Adrenal gland (tissue), 7 donors: ENCODE data around the genes AUNIP and FAM110D.

DNA sequence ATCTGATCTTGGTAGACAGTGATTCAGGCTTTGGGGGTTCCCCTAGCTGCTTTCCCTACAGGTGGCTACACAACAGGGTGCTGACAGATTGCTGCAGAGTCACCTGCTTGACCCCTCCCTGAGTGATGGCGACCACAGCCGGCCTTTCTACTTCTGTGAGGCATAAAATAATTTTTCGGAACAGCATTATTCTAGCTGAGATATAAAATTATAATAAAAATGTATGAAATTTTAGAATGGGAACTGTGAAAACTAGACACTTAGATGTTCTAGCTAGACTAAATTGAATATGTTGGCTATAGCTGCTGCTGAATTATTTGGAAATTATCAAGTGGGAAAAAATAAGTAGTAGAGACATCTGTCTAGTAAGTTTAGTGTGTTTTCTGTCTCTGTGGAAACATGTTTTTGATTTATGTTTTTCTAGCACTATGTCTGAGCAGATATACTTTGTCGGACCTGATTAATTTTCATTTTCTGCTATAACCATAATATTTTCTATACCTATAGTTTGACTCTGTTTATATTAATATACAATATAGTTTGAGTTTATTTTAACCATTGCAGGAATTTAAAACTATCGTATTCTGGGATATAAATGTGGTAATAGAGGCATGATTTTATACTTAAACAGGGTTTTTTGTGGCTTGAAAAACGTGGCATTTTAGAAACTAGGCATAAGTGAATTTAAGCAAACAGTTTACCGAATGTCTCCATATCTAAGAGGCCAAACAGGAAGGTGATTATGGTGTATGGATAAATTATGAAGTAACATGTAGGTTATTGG is 42.2 kb downstream of the MACO1 start:
- PRO-cap, 3 experiments = no peak in any of the 3 experiments
- RAMPAGE, long total RNA, 4 experiments = no peak in any of the 4 experiments
- RRBS = no CpG with 5 or more reads among the region's 7 CpGs

DNA sequence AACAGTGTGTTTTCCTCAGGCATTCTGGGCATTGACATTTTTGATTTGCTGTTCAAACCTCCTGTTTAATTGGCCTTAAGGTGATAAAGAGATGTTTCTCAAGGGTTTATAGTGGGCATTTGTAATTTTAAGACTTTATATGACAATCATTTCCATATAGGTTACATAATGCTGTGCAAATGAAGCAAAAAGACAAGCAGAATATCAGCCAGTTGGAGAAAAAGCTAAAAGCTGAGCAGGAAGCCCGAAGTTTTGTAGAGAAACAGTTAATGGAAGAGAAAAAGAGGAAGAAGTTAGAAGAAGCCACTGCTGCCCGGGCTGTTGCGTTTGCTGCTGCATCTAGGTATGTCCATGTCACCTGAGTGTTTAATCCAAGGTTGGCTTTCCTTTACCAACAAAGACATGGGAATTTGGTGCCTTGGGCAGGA is 54.8 kb downstream of the MACO1 start:
- PRO-cap, 3 experiments = no peak in any of the 3 experiments
- RAMPAGE, long total RNA, 4 experiments = no peak in any of the 4 experiments
- RRBS = no CpG with 5 or more reads among the region's 3 CpGs

DNA sequence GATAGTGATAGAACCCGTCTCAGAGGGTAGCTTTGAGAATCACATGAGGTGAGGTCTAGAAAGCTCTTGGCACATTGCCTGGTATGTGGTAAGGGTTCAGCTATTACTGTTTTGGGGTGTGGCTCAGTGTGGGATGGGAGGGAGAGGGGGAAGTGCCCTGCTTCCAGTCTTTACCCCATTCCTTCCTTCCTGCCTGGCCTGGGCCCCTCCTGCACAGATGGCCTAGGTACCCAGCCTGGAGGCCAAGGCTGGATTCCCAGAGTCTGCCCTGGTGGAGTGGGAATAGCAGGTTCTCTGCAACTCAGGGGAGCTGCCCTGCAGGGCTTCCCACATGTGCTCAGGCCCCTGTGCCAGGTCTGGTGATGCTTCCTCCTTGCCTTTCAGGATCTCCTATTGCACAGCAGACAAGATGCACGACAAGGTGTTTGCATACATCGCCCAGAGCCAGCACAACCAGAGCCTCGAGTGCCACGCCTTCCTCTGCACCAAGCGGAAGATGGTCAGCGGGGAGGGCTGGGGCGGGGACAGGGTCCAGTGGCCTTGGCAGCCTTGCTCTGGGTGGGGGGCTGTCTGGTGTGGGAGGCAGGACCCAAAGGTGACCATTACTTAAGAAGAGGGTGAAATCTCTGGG is 13.5 kb downstream of the LDLRAP1 start:
- PRO-cap, 3 experiments = no peak in any of the 3 experiments
- RAMPAGE, long total RNA, 4 experiments = no peak in any of the 4 experiments
- RRBS = no CpG with 5 or more reads among the region's 8 CpGs

- PRO-cap, 3 experiments = no peak in any of the 3 experiments
- RAMPAGE, long total RNA, 4 experiments = no peak in any of the 4 experiments
- RRBS = no CpG with 5 or more reads among the region's 13 CpGs
These were observed 25.6 kb downstream of the LDLRAP1 start for GRCh38 chr1:25568953-25569391.

DNA sequence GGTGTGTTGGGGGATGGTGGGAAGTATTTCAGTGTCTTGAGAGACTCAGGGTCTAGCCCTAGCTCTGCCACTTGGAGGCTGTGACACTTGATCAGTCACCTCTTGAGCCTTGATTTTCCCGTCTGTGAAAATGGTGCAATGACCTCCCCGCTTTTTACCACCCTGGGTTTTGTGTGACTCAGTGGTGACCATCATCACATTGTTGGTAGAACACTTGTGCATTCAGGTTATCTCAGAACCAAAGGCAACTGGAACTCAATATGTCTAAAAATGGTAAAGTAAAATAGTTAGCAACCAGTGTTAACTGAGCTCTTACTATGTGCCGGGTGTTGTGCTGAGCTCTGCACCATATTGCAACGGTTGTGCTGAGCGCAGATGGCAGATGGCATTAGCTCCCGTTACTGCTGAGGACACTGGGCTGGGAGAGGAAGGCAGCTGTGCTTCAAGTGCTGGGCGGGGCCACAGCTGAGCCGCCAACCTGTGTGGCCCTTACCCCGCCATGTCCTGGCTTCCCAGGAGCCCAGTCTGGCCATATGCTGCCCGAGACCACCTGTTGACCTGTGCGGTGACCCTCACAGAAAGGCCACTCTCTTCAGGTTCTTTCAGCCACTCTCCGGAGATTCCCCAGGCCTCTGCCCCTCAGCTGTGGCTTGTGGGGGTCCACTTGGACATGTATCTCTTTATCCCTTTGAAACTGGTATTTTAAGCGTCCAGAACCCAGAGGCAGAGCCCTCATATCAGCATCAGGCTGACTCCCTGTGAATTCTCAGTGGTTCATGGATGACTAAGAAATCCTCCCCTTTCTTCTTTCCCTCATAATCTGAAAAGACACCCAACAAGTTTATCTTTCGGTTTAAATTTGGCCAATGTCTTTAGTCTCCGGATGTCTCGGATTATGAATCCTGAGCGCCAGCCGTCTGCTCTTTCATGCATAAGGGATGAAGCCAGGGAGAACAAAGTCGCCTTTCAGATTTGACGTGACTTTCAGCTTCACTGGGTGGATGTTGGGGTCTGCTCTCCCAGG is 26.3 kb downstream of the LDLRAP1 start:
- PRO-cap, 3 experiments = no peak in any of the 3 experiments
- RAMPAGE, long total RNA, 4 experiments = no peak in any of the 4 experiments
- RRBS = no CpG with 5 or more reads among the region's 20 CpGs

DNA sequence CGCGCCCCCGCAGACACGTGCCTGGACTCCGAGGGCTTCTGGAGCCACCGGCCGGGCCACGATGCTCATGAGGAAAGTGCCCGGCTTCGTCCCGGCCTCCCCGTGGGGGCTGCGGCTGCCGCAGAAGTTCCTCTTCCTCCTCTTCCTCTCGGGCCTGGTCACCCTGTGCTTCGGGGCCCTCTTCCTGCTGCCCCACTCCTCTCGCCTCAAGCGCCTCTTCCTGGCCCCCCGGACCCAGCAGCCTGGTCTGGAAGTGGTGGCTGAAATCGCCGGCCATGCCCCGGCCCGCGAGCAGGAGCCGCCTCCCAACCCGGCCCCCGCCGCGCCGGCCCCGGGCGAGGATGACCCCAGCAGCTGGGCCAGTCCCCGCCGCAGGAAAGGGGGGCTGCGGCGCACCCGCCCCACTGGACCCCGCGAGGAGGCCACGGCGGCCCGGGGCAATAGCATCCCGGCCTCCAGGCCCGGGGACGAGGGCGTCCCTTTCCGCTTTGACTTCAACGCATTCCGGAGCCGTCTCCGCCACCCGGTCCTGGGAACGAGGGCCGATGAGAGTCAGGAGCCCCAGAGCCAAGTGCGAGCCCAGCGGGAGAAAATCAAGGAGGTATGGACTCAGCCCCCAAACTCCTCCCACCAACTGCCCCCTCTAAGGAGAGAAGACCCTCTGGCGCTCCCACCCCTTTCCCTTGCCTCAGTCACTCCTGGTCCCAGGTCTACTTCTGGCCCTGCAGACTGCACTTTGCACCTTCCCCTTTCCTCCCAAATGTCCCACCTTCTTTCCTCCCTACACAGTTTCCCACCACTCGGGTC is 1.3 kb downstream of the MAN1C1 start:
- PRO-cap, 3 experiments = no peak in any of the 3 experiments
- RAMPAGE, long total RNA, 4 experiments = no peak in any of the 4 experiments
- RRBS = 34% methylated on average over 22 of the region's 58 CpGs

- PRO-cap, 3 experiments = no peak in any of the 3 experiments
- RAMPAGE, long total RNA, 4 experiments = no peak in any of the 4 experiments
- RRBS = no CpG with 5 or more reads among the region's 9 CpGs
These were observed 15.0 kb downstream of the MAN1C1 start for GRCh38 chr1:25631523-25632133.

DNA sequence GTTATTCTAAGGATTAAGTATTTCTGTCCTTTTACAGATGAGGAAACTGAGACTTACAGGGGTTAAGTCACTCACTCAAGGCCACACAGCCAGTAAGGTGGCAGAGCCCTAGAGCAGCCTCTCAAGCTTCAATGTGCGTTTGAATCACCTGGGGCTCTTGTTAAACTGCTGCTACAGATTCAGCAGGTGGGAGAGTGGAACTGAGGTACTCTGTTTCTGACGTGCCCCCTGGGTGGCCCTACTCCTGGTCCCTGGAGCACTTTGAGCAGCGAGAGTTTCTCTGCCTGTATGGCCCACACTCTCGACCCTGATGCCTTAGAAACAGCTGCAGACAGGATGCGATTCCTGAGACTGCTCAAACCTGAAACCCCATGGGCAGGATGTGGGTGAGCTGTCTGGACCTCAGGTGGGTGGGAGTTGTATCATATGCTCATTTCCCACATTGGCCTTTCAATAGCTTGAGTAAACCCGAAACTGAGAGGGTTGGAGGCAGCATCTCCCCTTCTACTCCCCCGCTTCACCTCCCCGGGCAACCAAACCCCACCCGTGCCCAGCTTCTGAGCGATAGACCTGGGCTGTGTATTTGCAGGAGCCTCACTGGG is 59.3 kb downstream of the MAN1C1 start:
- PRO-cap, 3 experiments = no peak in any of the 3 experiments
- RAMPAGE, long total RNA, 4 experiments = no peak in any of the 4 experiments
- RRBS = no CpG with 5 or more reads among the region's 10 CpGs

DNA sequence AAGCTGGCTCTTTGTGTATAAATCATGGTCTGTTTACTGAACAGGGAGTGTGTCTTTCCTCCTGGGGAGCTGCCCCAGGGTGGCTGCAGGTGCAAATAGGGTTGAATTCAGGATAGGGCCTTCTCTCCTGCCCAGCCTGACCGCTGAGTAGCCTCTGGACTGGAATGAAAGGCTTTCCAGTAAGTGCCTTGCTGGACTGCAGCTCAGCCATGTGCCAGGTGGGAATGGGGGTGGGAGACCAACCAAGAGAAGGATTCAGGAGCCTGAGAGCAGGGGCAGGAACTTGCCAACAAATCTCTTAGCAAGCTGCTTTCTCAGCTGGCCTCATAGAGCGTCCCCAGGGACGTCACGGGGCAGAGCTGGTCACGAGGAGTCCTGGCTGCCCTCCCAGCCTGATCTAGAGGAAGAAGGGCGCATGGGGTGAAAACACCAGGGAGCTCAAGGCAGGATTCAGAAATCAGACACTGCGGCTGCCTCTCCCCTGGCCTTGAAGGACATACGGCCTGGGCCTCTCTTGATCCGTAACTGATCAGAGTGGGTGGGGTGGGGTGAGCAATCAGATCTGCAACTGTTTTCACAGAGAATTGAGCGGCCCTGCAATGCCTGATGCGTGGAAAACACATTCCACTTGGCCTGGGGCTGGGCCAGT is 56.5 kb upstream of the SELENON start:
- PRO-cap, 3 experiments = peak in 3 of 3 experiments; most common plus-strand start position 400 of the sequence (in 2); most common minus-strand start position 156 of the sequence (in 1)
- RAMPAGE, long total RNA, 4 experiments = no peak in any of the 4 experiments
- RRBS = no CpG with 5 or more reads among the region's 11 CpGs

DNA sequence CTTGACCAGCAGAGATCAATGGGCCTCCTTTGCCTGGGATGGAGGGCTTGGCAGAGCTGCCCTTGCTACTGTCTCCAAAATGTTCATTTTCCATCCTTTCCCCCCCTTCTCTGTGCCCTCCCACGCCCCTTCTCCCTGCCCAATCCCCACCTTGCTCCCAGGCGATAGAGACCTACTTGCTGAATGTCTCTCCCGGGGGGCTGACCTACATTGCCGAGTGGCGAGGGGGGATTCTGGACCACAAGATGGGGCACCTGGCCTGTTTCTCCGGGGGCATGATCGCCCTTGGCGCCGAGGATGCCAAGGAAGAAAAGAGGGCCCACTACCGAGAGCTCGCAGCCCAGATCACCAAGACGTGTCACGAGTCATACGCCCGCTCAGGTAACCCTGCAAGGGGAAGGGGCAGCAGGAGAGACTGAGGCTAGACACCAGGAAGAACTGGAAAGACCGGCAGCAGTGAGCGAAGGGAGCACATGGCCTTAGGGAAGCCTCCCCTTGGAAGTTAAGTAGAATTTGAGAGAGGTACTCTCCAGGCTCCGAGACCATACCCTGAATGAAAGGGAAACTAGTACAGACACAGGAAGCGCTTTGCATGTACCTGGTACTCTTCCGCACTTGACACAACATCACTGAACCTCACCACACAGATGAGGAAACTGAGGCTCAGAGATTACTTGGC is 21.9 kb upstream of the SELENON start:
- PRO-cap, 3 experiments = no peak in any of the 3 experiments
- RAMPAGE, long total RNA, 4 experiments = start-site peak on the plus strand in 1 of 4 experiments, centred at position 278 of the sequence, 22 reads per replicate
- RRBS = 88% methylated on average over 4 of the region's 20 CpGs

- PRO-cap, 3 experiments = no peak in any of the 3 experiments
- RAMPAGE, long total RNA, 4 experiments = no peak in any of the 4 experiments
- RRBS = no CpG with 5 or more reads among the region's 3 CpGs
These were observed 5.9 kb downstream of the SELENON start for GRCh38 chr1:25805811-25806279.

DNA sequence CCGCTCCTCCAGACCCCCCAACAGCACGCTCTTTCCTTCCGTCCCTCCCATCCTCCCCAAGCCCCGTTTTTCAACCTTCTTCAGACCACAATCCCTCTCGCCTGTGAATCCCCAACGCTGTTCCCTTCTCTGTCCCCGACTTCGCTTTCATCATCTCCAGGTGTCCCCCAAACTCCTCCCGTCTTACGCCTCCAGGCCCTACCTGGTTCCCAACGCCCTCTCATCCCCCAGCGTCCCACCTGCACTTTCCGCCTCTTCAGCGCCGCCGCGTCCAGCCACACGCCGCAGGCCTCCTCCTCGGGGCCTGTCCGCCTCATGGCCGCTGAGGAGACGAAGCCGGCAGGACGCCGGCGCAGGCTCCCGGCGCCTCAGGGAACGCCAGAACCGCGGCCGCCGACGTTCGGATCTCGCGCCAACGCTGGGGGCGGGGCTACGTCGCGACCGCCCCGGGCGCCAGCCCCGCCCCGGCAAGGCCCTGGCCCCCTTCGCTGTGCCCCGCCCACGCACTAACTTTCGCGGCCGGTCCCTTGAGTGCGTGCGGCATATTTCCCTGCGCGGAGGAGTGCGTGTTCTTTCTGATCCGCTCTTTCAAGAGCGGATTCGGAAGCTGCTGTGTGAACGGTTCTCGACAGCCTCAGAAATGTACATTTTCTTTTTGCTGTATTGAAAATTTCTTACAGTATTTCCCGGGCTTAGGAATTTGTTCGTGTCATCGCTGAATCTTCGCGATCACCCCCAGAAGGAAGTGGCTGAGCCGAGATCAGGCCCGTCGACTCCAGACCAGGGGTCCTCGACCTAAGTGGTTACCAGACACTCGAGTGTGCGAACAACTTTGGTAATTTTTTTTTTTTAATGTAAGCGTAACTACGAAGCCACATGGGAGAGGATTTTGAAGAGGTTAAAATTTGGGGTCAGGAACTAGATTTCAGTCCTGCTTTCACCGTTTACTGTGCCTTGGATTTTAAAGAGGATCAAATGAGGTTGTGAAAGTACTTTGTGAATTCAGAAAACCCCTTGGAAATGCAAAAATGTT is at the start of gene AUNIP:
TSS of gene AUNIP (minus strand) at position 417 of the 1,033 bp plus-strand sequence.
- PRO-cap, 3 experiments = peak in 3 of 3 experiments; most common plus-strand start position 512 of the sequence (in 2); most common minus-strand start position 370 of the sequence (in 1)
- RAMPAGE, long total RNA, 4 experiments = start-site peak on the plus strand in 1 of 4 experiments, centred at position 522 of the sequence, 28 reads per replicate; start-site peak on the minus strand in 3 of 4 experiments, centred at positions 366 to 379 of the sequence, 18 to 36 reads per replicate
- RRBS = 1% methylated on average over 21 of the region's 78 CpGs

DNA sequence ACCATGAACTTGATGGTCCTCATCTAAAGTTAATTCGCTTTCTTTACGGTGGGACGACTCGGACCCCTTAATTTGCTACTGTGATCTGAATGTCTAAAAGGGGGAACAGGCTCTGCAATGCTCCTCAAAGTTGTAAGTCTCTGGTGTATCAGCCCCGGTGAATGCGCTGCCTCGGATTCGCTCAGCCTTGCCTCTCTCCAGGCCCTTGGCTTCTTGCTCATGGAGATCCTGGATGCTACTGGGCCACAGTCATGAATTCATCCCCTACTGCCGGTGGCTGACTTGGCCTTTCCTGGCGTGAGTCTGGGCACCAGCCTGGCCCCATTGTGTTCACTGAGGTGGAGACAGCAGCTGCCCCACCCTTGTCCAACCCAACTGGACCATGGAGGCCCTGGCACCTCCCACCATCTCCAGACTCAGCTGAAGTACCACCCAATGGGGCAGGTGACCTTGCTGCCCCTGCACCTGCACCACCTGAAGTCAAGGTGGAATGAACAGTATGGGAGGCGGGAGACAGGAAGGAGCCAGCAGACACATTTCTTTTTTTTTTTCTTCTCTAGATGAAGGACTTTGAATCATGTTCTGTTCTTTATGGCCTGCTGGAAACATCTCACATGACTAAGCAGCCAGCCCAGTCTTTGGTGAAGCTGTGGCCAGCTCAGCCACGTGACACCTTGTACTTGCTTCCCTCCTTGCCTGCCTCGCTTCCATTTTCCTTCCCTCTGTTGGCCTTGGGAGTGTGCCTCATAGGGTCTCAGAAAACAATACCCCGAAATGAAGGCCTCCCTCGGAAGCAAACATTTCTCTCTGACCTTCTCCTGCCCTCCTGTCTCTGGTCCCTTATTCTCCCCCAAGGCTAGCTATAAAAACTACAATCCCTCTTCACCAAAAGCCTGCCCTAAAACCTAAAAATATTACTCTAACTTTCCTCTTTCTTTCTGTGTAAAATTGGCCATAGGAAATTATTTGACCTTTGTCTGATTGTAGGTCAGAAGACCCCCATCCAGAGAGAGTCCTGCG is 3.8 kb upstream of the SLC30A2 start:
- PRO-cap, 3 experiments = no peak in any of the 3 experiments
- RAMPAGE, long total RNA, 4 experiments = no peak in any of the 4 experiments
- RRBS = 78% methylated on average over 5 of the region's 16 CpGs

DNA sequence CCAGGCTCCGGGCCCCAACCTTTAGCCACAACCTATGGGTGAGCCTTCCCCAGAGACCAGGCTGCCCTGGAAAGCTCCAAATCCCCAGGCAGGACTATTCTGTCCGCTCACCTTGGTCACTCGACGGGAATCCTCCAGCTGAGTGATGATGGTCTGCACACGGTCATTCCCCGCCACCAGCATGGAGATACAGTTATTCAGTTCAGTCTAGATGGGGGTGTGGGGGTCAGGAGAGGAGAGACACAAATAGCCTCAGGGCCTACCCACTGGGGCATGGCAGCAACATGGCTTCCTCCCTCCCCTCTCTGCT is 7.3 kb downstream of the TRIM63 start:
- PRO-cap, 3 experiments = no peak in any of the 3 experiments
- RAMPAGE, long total RNA, 4 experiments = no peak in any of the 4 experiments
- RRBS = 84% methylated on average over 1 of the region's 6 CpGs

- PRO-cap, 3 experiments = peak in 3 of 3 experiments; most common plus-strand start chr1:26159079 (in 3)
- RAMPAGE, long total RNA, 4 experiments = start-site peak on the plus strand in 2 of 4 experiments, at chr1:26159014-26159079 at its widest, 10 to 16 reads per replicate
- RRBS = no CpG with 5 or more reads among the region's 5 CpGs
These were observed at the start of gene FAM110D for GRCh38 chr1:26158588-26159162. FAM110D (plus strand) TSS chr1:26159079.

DNA sequence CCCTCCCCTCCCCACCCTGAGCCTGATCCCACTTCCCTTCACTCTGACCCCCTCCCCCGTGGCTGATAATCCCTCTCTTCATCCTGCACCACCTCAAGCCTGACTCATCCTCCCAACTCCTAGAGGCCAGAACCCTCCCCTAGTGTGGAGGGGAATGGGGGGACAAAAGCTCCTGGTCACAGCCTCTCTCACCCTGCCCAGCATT is 521 bp downstream of the SH3BGRL3 start:
- PRO-cap, 3 experiments = no peak in any of the 3 experiments
- RAMPAGE, long total RNA, 4 experiments = no peak in any of the 4 experiments
- RRBS = no CpG with 5 or more reads among the region's 1 CpG

GRCh38 chr1:26302724-26303458 is 3.5 kb downstream of the UBXN11 start:
- PRO-cap, 3 experiments = no peak in any of the 3 experiments
- RAMPAGE, long total RNA, 4 experiments = no peak in any of the 4 experiments
- RRBS = no CpG with 5 or more reads among the region's 10 CpGs

DNA sequence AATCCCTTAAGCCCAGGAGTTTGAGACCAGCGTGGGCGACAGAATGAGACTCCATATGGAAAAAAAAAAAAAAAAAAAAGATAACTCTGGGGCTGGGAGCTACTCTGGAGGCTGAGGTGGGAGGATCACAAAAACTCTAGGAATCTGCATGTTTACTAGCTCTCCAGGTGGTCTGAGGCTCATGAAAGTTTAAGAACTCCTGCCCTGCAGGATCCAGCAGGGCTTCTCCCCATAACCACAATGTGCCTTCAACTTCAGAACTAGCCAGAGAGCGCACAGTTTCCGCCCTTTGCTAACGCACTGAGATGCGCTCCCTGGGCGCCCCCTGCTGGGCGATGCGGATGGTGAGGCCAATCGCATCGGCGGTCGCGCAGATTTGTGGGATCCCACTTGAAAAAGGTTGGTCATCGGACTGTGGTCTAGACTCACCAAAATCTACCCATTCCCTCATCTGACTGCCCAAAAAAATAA is 8.8 kb downstream of the ZNF683 start:
- PRO-cap, 3 experiments = no peak in any of the 3 experiments
- RAMPAGE, long total RNA, 4 experiments = no peak in any of the 4 experiments
- RRBS = no CpG with 5 or more reads among the region's 15 CpGs

- PRO-cap, 3 experiments = no peak in any of the 3 experiments
- RAMPAGE, long total RNA, 4 experiments = no peak in any of the 4 experiments
- RRBS = 7% methylated on average over 6 of the region's 20 CpGs
These were observed 1.1 kb downstream of the LIN28A start for GRCh38 chr1:26411625-26412114.

DNA sequence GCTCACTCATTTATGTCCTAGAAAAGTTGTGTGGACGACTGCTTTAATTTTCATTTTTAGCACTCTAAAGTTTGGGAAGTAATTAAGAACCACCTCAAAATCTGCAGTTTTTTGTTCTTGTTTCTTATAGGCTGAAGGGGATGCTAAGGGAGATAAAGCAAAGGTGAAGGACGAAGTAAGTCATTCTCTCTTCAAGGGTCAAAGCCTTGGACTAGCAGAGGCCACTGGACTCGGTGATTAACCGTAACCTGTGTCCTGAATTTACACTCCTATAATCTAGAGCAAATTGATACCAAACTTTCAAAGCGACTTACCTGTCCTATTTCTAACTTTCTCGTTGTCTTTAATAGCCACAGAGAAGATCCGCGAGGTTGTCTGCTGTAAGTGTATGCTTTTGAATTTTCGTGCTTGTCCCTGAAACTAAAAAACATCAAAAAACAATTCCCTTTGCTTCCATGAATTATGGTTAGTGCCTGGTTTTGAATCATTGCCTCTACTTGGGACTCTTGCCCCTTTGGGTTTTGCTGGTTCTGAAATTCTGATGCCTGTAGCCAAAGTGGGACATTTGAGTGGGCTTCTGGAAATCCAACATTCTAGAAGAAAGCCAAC is 1.2 kb downstream of the HMGN2 start:
- PRO-cap, 3 experiments = peak in 1 of 3 experiments; most common plus-strand start position 224 of the sequence (in 1); most common minus-strand start position 58 of the sequence (in 1)
- RAMPAGE, long total RNA, 4 experiments = no peak in any of the 4 experiments
- RRBS = no CpG with 5 or more reads among the region's 9 CpGs